Hair follicular keratinocyte (primary cell): ENCODE measurements around the genes WDR55, PCDHA1, PCDHB13 and PCDHGA2.

DNA sequence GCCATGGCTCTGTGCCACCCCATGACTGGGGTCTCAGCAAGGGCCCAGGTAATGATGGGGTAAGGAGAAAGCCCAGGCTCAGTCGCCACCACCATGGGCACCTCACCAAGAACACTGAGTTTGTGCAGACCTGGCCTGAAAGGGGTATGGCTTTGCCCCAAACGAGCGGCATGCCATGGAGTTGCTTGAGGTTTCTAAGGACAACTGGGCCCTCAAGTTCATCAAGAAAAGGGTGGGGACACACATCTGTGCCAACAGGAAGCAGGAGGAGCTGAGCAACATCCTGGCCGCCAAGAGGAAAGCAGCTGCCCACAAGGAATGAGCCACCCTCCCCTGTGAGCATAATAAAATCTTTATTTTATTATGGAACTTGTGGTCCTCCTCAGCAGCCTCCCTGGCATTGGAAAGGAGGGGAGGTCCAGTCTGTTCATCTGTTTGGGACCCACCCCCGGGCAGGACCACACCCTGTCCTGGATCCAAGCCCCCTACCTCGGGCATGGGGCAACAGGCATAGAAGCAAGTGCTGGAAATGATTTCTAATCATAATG is 23.8 kb downstream of the CD14 start:
- RAMPAGE, long total RNA, result no peak

DNA sequence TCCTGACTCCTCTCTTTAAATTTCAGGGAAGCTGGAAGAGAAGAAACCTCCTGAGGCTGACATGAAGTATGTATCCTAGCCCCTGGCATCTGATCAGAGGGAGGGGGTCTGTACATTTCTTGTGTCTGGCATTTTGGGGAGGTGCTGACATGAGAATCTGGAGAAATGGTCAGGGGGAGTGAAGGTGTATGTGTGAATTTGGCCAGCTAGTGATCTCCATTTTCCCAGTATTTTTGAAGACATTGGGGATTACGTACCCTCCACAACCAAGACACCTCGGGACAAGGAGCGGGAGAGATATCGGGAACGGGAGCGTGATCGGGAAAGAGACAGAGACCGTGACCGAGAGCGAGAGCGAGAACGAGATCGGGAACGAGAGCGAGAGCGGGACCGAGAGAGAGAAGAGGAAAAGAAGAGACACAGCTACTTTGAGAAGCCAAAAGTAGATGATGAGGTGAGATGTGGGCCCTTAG is 6.0 kb upstream of the WDR55 start:
- RAMPAGE, long total RNA, result no peak

DNA sequence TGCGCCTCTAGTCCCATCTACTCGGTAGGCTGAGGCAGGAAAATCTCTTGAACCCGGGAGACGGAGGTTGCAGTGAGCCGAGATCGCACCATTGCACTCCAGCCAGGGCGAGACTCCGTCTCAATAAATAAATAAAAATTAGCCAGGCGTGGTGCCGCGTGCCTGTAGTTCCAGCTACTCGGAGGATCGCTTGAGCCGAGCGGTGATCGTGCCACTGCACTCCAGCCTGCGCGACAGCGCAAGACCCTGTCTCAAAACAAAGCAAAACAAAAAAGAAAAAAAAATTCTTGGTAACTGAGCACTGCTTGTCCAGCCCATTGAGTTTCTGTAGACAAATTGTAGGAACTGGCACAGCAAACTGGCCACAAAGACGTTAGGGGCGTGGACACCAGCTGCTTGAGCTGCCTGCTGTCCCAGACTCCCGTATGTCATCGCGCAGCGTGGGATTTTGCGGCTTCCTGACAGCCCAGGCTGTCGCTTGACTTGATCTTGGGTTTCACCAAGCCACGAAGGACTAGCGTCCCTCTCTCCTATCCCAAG is 608 bp upstream of the WDR55 start:
- RAMPAGE, long total RNA, result no peak

- RAMPAGE, long total RNA, result no peak
These were observed at the start of gene WDR55 for GRCh38 chr5:140664566-140665282. TSS of gene WDR55 (plus strand) at chr5:140664904.

GRCh38 chr5:140785943-140786415 is at the start of gene PCDHA1:
TSS of gene PCDHA1 (plus strand) at chr5:140786140.
- RAMPAGE, long total RNA, result no peak

GRCh38 chr5:140977967-140978697 is 11.9 kb downstream of the PCDHAC2 start:
- RAMPAGE, long total RNA, result no peak

GRCh38 chr5:141050955-141051196 is 298 bp upstream of the PCDHB1 start:
- RAMPAGE, long total RNA, result no peak

DNA sequence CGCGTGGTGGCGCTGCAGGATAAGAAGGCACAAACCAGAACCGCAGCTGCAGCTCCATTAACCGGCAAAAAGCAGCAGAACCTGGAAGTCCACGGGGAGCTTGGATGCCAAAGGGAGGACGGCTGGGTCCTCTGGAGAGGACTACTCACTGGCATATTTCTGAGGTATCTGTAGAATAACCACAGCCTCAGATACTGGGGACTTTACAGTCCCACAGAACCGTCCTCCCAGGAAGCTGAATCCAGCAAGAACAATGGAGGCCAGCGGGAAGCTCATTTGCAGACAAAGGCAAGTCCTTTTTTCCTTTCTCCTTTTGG is at the start of gene PCDHB13:
PCDHB13 (plus strand) TSS at position 49 of the 317 bp plus-strand sequence.
- RAMPAGE, long total RNA, result no peak

- RAMPAGE, long total RNA, result no peak
These were observed 1.8 kb downstream of the TAF7 start for GRCh38 chr5:141318676-141319373.

- RAMPAGE, long total RNA, result no peak
These were observed 4.1 kb upstream of the PCDHGA1 start for GRCh38 chr5:141325999-141326866.

DNA sequence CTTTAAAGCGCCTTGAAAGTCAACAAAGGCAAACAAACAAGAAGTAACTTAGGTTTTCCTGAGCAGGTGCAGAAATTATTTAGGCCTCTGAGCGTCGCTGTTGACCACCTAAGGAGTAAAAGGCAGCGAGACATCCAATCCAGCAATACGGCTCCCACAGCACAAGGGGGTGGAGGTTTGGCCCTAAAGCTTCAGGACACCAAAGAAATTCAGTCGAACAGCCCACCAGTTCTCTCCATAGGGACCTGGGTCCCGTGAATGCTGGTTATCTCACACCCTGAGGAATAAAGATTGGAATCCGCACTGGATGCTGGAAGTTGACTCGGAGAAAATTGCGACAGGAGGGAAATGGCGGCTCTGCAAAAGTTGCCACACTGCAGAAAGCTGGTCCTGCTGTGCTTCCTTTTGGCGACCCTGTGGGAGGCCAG is at the start of gene PCDHGA2:
PCDHGA2 (plus strand) TSS at position 137 of the 428 bp plus-strand sequence.
- RAMPAGE, long total RNA, result no peak

GRCh38 chr5:141512941-141513346 is 24.1 kb downstream of the PCDHGC5 start:
- RAMPAGE, long total RNA, result no peak

- RAMPAGE, long total RNA, result no peak
These were observed 54.7 kb downstream of the DIAPH1 start for GRCh38 chr5:141564047-141564510.

DNA sequence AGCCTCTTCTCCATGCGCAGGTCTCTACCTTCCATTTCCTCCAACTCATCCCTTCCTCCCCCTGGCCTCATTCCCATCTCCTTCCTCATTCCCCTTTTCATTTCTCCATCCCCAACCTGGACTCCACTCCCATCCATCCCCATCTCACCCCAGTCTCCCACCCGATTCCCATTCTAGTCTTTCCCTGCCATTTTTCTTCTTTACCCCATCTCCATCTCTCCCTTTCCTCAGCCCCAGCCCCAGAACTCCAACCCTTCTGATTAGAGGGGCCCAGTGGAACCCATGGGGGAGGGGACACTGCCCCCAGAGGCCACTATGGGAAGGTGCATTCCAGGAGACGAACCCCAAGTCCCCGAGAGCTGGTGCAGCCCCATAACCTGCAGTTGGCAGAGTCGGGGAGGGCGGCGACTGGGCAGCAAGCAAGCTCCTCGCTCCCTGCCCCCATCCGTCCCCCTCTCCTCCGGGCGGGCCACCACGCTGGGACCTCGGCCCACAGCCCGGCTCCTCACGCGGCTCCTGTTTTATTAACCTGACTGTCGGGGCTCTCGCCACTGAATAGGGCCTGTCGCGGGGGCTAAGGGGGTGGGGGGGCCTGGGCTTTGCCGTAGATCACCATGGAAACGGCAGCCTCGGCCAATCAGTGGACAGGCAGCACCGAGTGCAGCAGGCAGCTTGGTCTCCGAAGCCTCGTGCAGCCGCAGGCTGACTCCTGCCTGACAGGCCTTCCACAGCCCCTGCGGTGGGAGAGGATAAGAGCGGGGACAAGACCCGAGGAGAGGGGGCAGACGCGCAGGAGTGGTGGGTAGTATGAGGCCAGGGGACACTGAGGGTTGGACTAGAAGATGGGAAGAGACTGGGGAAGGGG is 66.6 kb downstream of the PCDH1 start:
- RAMPAGE, long total RNA, result no peak

- RAMPAGE, long total RNA, result no peak
These were observed 26.3 kb downstream of the PCDH1 start for GRCh38 chr5:141851642-141852560.

- RAMPAGE, long total RNA, result no peak
These were observed 20.2 kb downstream of the PCDH1 start for GRCh38 chr5:141858002-141858502.

GRCh38 chr5:141882451-141883073 is 4.4 kb upstream of the PCDH1 start:
- RAMPAGE, long total RNA, result no peak

DNA sequence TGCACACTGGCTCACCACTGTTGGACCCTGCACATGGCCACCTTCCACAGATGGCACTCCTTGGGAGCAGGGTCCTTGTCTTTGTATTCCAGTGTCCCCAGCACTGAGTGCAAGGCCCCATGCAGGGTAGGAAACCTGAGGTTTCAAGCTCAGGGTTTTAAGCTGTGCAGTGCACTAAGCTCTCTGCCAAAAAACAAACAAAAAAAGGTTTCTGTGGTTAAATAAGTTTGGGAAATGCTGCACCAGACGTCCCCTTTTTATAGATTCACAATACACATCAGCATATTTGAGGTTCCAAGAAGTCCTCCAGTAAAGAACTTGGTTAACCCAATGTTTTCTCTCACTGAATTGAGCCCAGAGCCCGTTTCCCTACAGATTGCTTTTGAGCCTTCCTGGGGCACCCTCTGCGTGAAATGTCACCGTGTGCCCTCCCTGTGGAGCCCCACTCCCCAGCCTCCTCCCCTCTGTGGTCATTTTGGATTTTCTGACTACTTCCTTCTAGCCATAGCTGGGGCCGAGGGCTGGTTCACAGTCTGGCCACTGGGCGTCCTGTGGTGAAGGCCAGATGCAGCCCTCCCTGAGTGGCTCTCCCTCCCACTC is 17.1 kb downstream of the DELE1 start:
- RAMPAGE, long total RNA, result no peak

DNA sequence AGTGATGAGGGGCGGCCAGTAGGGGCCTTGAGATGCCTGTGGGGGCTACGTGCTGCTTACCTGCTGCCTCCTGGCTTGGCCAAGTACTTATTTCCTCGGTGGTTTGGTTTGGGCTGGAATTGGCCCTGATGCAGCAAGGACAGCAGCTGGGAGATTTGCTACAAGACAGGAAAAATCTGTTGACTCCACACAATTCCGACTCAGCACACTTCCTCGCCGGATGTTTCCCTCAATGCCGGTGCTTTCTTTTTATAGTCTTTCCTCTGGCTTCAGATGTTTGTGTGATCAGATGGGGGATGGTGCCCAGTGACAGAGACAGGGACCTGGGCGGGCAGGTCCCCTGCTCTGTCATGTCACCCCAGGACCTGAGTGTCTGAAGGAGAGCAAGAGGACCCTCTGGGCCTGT is 6.6 kb downstream of the PCDH12 start:
- RAMPAGE, long total RNA, result no peak

DNA sequence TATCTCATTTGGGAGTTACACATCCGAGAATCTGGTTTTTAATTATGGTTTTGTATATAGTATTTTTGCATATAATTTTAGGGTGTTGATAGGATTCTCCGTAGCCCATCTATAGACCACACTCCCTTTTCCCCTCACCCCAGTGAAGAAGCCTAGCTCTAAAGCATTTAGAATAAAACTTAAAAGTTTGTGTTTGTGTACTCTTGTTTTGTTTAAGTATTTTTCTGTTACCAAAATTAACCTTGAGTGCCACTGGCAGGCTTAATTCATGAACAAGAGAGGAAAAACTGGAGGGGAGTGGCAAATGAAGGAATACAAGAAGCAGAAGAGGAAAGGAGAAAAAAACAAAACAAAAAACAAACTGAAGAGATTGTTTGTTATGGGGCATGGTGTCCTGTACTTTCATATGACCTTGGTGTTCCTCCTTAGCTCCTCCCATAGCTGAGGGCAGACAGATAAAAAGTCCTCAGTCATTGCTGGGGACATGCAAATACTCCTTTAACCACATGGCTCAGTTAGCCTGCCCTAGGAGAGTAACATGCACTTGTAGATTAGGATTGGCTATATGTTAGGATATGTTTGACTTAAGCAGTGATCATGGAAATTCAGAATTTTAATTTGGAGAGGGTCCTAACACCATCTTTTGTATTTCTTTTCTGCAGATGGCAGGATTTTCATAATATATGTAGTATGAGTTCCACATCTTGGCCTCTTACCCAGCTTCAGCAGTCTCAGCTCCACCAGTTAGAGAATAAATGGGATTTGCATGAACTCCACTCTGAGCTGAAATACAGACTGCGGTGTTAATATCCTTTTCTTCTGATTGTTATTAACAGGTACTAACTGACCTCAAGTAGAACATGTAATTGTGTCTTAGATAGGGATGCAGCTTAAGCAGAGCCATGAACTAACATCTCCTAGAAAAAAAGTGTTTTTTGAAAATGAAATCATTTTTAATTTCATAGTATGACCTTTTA is 1.4 kb downstream of the RNF14 start:
- RAMPAGE, long total RNA, result no peak